Measurements from ENCODE around the genes SLC12A8 and PODXL2.

GRCh38 chr3:124985301-124985790, 50.8 kb upstream of the MUC13 start:
- RRBS: no CpG with 5 or more reads among the region's 5 CpGs

DNA sequence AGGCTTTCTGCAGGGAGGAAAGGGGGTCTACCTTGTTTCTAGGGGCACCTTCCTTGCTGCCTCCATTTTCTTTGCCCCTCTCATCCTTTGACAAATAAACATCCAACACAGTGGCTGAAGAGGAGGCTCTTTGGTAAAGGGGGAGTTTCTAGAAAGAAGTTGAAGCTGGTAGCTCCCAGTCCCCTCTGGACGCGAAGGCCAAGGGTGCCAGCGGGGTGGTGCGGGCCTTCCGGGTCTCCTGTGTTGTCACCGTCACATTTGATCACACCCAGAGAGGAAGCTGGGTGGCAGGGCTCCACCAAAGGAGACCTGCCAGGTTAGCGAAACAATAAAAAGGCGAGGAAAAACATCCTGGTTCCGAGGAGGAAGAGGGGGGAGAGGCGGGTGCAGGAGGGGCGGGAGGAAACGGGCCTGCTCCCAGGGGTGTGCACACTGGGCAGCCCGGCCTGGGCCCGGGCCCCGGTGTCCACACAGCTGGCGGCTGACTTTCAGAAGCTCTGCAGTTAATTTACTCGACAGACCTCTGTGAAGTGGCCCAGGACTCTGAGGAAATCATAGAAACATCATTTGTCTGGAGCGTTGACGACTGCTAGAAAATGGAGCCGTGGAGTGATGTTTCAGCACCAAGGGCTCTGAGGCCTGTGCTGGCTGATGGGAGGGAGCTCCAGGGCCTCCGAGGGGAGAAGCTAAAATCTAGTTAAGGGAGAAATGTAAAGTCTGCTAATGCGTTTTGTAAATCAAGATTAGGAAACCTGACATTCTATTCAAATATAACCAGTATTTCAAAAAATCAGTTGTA, 12.1 kb downstream of the HEG1 start:
- RRBS: no CpG with 5 or more reads among the region's 22 CpGs

DNA sequence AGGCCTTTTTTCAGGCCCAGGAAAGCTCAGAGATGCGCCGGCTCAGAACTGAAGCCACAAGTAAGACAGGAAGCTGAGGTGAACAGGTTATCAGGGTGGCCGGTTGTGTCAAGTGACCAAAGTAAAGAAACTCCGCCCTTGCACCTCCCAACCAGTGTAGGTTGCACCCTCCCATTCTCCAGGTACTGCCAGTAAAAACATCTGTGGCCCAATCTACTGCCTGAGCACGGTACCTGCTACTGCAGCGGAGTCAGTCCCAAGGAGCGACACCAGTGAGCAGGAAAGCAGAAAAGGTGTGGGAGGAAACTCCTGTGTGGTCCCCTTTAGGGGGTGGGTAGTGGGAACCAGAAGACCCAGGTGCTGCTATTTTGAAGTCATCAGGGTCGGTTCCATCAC, 60.0 kb upstream of the HEG1 start:
- RRBS: 54% methylated on average over 2 of the region's 8 CpGs

GRCh38 chr3:125206934-125207415, 5.6 kb downstream of the SLC12A8 start:
- RRBS: no CpG with 5 or more reads among the region's 6 CpGs

DNA sequence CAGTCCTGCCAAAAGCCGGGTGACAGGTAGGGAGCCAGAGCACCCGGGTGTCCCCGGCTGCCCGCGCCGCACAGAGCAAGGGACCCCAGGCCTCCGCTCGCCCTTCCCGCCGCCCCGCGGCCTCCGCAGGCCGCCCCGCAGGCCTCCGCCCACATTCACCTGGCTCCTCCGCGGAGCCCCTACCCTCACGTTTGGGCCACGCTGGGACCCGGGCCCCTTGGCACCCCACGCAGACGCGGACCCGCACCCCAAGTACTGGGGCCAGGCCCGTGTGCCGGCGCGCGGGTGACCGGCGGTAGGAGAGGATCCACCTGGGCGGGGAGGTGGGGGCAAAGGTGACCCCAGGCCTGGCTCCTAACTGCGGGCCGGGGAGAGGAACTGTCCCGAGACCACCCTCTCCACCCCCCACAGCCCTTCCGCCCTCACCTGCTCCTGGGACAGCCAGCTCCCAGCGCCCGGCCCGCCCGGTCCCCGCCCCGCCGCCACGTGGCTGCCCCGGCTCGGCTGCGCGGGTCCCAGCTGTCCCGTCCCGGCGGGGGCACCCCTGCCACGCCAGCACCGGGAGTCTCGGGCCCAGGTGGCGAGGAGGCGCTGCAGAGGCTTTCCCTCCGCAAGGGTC, at the start of gene SLC12A8:
Gene SLC12A8 (minus strand): TSS at position 475 of the 619 bp plus-strand sequence.
- RRBS: 3% methylated on average over 16 of the region's 58 CpGs

DNA sequence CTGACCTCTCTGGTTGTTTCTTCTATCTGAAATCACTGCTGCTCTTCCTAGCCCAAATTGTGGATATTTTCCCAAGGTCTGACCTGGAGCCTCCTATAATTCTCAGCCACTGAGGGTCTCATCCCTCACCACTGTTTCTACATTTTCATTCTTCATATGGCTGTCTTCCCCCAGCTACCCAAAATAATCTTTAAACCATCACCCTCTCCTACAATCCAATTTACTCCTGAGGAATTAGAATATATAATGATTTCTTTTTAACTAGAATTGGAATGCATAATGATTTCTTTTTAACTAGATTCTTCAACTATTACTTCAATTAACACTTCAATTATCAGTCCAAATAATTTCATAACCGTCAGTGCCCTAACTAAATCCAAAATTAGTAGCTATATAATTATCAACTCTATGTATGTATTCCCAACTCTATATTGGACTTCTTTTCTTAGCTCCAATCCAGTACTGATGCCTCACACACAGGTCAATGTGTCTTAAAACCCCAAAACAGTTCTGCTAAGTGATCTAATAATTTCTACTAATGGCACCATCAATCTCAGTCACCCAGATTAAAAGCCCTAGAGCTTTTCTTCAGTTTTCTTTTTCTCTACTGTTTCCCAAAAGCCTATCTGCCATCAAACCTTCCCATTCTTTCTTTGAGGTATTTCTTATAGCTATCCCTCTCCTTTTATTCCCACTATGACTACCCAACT, 12.0 kb downstream of the ZNF148 start:
- RRBS: no CpG with 5 or more reads among the region's 1 CpG

DNA sequence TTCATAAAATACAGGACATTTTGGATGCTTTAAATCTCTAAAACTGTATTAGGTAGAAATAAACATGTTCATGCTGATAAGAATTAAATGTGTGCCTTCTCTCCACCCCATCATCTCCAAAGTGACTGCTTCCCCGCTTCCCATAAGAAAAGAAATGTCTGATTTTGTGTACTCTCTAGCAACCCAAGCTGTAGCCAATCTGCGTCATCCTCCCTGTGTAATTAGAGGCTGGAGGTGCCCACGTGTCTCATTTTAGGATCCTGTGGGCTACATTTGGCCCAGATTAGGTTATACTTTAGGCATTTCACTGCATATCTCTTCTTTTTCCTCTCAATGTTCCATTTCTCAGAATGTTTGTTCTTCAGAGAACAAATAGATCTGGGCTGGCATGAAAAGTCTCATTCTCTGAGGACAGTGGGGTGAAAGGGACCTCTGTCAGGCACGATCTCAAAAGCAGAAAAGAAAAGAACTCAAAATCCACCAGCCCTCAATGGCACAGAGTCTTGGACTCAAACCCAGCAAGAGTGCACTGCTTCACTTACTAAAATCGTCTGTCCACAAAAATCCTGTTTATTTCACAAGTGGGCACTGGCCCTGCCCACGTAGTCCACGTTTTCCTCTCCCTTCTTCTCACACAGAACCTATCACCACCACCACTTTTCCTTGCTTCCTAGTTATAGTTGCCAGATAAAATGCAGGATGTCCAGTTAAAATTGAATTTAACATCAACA, 19.4 kb upstream of the ZNF148 start:
- RRBS: no CpG with 5 or more reads among the region's 7 CpGs

- RRBS: no CpG with 5 or more reads among the region's 5 CpGs
Observed at GRCh38 chr3:125594047-125594552, 1.2 kb downstream of the OSBPL11 start.

- RRBS: no CpG with 5 or more reads among the region's 3 CpGs
Observed at GRCh38 chr3:125632997-125633604, 37.8 kb upstream of the OSBPL11 start.

- RRBS: 1% methylated on average over 17 of the region's 57 CpGs
Observed at GRCh38 chr3:125990226-125991174, 21.5 kb downstream of the ROPN1B start.

DNA sequence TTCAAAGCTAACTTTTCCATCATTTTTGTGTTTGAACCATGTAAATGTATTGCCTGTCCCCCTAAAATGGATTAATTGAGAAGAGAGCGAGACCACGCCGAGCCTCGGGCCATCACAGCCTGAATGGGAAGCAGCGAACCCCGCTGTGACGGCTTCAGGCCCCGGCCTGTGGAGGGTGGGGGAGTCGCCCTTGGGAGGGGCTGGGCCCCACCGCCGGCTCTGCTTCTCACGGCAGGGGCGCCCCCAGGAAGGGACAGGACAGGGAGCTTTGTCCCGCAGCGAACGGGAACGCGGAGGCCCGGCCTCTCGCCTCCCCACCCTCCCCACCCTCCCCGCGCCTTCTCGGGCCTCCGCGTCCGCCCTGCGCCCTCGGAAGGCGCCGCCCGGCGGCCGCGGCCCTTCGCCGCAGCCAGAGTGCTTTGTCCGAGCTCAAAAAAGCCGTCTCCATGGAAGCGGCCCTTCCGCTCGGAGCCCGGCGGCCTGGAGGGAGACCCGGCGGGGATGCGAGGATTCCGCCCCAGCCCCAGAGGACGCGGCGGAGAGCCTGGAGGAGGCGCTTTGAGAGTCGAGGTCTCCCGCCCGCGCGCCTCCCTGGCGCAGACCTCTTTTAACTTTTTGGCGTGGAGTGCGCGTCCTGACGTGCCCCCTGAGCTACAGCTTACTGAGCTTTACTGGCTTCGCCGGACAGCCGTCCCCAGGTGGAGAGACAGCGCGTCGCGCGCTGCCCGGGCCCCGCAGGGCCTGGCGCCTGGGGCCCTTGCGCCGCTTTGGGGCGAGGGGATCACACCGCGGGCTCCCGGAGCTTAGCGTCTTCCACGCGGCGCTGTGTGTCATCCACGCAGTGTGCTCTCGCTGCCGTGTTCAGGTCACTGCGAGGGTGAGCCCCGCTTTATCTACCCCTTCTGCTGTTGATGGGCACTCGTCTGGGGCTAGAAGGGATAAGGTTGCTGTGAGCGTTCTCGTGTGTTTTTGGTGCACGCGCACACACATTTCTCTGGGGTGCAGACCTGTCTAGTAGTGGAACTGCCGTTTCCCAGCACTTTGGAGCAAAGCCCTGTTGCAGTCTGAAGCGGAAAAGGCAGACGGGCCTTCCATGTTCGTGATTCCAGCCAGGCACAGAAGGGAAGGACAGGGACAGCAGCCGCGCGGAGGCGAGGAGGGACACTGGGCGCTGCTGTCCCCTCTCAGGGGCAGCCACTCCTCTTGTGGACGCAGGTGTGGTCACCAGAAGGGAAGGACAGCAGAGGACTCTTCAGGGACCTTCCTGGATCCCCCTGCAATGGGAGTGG, 32.9 kb upstream of the ALDH1L1 start:
- RRBS: 2% methylated on average over 48 of the region's 102 CpGs

DNA sequence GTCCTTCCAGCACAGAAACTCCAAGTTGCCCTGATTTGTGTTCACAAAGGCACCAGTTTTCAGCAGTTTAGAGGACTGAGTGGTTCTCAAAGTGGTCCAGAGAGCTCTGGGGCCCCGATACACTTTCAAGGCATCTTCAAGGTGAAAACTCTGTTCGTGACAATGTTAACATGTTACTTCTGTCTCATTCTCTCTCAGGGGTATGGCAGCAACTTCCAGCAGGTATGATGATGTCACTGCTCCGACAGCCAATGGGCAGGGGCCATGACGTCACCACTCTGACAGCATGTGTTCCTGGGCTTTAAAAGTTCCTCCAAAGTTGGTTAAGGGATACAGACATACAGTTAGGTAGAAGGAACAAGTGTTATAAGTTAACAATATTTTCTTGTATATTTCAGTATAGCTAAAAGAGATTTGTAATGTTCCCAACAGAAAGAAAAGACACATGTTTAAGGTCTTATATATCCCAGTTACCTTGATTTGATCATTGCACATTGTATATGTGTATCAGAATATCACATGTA, 87.8 kb downstream of the KLF15 start:
- RRBS: no CpG with 5 or more reads among the region's 4 CpGs

- RRBS: 3% methylated on average over 20 of the region's 44 CpGs
Observed at GRCh38 chr3:126704425-126704959, 452 bp downstream of the CHCHD6 start.

GRCh38 chr3:126746132-126747072, 42.4 kb downstream of the CHCHD6 start:
- RRBS: no CpG with 5 or more reads among the region's 19 CpGs

- RRBS: no CpG with 5 or more reads among the region's 19 CpGs
Observed at GRCh38 chr3:127536436-127537427, 53.8 kb downstream of the TPRA1 start.

GRCh38 chr3:127599228-127599797, 1.1 kb downstream of the MCM2 start:
- RRBS: 11% methylated on average over 6 of the region's 13 CpGs

DNA sequence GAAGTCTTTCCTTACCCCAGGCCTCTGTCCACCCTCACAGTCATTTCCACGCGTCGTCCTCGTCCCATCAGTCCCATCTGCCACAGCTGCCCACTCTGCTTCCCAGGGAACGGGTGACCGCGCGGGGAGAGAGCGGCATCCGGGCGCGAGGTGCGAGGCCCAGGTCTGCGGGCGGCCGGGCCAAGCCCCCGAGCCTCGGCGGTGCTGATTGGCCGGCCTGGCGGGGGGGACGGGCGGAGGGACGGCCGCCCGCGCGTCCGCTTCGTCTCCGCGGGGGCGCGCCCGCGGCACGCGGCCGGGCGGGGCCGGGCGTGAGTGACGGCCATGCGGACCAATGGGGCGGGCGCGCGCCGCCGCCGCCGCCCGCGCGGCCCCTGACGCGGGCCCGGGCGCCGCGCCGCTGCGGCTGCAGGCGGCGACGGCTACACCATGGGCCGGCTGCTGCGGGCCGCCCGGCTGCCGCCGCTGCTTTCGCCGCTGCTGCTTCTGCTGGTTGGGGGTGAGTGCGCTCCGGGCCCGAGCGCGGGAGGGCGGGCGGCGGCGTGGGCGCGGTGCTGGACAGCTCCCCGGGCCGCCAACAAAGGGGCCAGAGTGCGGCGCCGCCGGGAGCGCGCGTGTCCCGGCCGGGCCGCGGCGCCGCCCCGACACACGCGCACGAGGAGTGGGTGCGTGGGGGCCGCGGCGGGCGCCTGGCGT, at the start of gene PODXL2:
Gene PODXL2 (plus strand): TSS at position 395 of the 696 bp plus-strand sequence.
- RRBS: 7% methylated on average over 81 of the region's 110 CpGs

GRCh38 chr3:127680261-127680888, 7.6 kb downstream of the ABTB1 start:
- RRBS: no CpG with 5 or more reads among the region's 20 CpGs

- RRBS: no CpG with 5 or more reads among the region's 10 CpGs
Observed at GRCh38 chr3:127682364-127683142, 9.8 kb downstream of the ABTB1 start.

GRCh38 chr3:127690029-127690538, 17.3 kb downstream of the ABTB1 start:
- RRBS: 3% methylated on average over 3 of the region's 6 CpGs